Measurements from ENCODE around the gene GET4.

- PRO-cap, result no peak
- RAMPAGE, long total RNA, result no peak
- RRBS, result no CpG with 5 or more reads among the region's 3 CpGs
Observed at GRCh38 chr7:52036-52498, 140.3 kb upstream of the FAM20C start.

DNA sequence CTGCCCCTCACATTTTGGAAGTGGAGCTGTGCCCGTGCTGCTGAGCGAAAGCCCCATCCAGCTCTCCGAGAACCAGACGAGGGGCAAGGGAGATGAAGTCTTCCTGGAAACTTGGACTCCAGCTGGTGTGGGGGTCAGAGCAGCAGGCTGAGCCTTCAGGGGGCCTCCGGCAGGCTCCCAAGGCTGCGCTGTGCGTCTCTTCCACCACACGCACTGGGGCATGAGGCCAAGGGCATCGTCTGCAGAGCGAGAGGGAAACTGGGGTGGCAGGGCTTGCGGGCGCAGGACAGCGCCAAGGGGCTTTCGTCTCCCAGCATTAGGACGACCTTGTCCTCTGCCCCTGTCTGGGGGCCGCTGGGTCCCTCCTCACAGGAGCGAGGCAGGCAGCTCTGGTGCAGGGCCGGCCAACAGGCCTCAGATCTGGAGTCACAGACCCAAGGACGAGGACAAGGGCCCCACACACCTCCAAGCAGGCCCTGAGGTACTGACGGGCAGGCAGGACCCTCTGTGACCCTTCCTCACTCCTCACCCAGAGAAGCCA is 108.3 kb upstream of the FAM20C start:
- PRO-cap, result no peak
- RAMPAGE, long total RNA, result no peak
- RRBS, result no CpG with 5 or more reads among the region's 20 CpGs

GRCh38 chr7:115395-115921 is 76.9 kb upstream of the FAM20C start:
- PRO-cap, result no peak
- RAMPAGE, long total RNA, result no peak
- RRBS, result no CpG with 5 or more reads among the region's 9 CpGs

DNA sequence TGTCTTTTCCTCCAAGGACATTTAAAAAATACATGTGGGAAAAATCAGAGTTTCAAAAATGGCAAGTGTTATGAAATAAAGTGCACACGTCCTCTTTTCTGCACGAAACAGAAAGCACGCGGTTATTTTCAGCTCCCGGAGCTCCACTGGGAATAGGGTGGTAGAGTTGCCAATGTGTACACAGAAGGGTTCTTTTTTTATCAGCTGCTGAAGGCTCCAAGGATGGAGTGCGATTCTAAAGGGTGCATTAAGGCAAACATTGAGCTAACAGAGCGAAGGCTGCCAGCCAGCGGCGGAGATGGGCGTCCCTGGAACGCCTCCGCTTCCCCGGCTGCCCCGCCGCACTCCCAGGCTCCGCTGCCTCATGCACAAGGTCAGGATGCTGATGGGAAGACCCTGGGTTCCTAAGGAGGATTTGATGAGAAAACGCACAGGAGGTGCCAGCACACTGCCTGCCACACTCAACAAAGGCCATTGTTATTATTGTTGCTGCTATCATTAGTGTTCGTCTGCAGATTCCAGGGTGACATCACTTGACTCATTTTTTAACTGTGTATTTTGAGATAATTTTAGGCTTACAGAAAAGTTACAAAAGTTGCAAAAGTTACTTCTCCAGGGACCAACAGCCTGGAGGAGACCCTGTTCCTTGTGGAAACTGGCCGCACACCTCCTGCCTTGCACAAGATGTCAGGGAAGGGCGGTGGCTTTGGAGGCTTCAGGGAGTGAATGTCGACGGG is 62.5 kb upstream of the FAM20C start:
- PRO-cap, result no peak
- RAMPAGE, long total RNA, result no peak
- RRBS, result no CpG with 5 or more reads among the region's 22 CpGs

- PRO-cap, result no peak
- RAMPAGE, long total RNA, result no peak
- RRBS, result no CpG with 5 or more reads among the region's 22 CpGs
Observed at GRCh38 chr7:150460-151164, 41.8 kb upstream of the FAM20C start.

- PRO-cap, result no peak
- RAMPAGE, long total RNA, result no peak
- RRBS, result no CpG with 5 or more reads among the region's 14 CpGs
Observed at GRCh38 chr7:200383-200837, 8.0 kb downstream of the FAM20C start.

GRCh38 chr7:248135-249206 is 41.5 kb upstream of the FOXL3 start:
- PRO-cap, result no peak
- RAMPAGE, long total RNA, result no peak
- RRBS, result no CpG with 5 or more reads among the region's 43 CpGs

DNA sequence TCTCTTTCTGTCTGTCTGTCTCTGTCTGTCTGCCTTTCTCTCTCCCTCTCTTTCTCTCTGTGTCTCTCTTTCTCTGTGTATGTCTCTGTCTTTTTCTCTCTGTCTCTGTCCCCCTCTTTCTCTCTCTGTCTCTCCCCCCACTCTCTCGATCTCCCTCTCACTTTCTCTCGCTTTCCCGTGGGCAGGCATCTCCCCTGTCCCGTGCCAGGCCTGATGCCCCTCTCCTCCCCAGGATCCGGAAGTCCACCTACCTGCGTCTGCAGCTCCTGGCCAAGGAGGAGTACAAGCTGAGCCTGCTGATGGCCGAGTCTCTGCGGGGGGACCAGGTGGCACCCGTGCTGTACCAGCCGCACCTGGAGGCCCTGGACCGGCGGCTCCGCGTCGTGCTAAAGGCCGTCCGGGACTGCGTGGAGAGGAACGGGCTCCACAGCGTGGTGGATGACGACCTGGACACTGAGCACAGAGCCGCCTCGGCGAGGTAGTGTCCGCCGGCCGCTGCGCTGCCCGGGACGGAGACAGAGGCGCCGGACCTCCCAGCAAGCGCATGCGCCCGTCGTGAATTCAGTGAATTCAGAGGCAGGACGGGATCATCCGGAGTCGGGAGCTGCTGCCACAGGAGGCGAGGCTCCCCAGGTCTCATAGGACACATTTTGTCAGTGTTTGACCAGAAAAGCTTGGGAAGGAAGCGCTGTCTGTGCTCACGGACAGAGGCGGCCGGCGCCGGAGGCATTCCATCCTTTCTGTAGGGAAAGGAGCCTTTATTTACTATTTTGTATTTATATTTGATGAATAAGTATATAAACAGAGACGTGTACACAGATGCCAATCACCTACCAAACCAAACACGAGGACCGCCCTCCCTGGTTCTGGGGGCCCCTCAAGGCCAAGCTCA is 30.2 kb upstream of the FOXL3 start:
- PRO-cap, result no peak
- RAMPAGE, long total RNA, result no peak
- RRBS, result 94% methylated on average over 11 of the region's 49 CpGs

DNA sequence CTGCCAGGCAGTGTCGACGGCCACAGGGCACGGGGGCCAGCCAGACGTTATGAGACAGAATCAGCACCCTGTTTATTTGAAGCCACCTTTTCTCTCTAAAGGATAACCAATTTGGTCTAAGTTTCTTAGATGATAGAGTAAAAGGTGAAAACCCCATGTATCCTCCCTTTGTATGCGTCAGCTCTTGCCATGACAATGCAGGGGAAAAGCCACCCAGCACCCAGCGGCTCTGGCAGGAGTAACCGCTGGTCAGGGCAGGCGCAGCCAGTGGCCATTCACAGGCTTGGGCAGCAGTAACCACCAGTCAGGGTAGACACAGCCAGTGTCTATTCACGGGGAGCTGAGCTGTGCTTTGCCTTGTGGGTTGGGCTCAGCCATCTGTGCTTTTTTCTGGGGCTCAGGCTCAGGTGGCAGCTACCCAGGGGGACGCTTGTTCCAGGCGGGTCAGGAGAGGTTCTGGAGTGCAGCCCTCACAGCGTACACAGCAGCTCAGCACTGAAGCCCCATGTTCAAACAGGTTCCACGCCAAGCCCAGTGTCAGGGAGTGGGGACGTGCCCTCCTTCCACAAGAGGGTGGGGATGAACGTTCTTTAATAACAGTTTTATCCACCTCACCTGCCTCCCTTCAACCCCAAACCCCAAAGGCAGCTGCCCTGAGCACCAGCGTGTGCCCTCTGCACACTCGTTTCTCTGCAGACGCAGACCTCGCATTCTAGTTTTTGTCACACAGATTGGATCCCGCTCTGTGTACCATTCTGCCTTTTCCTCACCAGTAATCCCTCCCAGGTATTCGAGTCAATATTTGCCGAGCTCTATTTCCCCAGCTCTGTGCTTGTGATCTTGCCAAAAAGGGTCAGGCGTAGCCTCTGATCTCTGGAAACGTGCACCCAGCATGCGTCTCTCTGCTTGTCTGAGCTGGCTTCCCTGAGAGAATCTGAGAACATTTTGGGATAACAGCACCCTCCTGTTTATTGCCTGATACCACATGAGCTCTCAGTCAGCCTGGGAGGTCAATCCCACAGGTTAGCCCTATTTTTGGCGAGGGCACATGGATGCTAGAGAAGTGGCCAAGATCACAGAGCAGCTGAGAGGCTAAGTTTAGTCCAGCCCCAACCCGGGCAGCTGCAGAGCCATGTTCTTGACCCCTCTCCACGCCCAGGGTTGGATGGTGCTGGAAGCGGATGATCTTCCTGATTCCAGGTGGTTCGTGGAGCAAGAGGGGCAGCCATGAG is 28.7 kb downstream of the FOXL3 start:
- PRO-cap, result no peak
- RAMPAGE, long total RNA, result no peak
- RRBS, result no CpG with 5 or more reads among the region's 30 CpGs

- PRO-cap, result no peak
- RAMPAGE, long total RNA, result no peak
- RRBS, result 53% methylated on average over 8 of the region's 23 CpGs
Observed at GRCh38 chr7:340622-341093, 50.7 kb downstream of the FOXL3 start.

GRCh38 chr7:503549-504179 is 16.0 kb downstream of the PDGFA start:
- PRO-cap, result no peak
- RAMPAGE, long total RNA, result no peak
- RRBS, result no CpG with 5 or more reads among the region's 22 CpGs

DNA sequence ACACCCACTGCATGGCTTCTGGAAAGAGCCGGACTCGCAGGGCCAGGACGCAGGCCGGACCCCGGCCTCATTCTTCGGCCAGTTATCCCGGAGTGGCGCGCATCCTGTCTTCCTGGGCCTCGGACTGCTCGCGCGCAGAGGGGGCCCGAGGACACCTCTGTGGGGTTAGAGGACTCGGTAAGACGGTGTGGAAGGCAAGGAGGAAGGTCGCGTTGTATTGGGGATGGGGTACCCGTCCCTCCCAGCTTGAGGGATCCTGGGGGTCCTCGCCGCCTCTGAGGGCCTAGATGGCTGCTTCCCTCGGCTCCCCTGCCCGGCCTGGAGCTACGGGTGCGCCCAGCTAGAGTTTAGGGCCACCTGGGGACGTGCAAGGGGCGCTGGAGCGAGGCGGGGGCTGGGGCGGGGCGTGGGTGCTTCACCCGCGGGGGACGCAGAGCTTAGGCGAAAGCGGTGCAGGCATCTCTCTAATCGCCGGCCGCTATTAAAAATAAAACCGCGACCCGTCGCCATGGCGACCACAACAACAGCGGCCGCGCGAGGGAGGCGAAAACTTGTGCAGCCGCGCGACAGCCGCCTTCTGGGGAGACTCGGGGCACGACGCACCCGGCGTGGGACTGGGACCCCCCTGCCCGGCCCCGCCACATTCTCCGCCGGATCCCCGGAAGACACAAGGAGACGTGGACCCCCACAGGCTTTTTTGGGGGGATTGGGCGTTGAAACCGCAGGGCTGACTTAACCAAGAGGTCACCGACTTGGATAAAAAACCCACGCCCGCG is 2.0 kb upstream of the PDGFA start:
- PRO-cap, result no peak
- RAMPAGE, long total RNA, result no peak
- RRBS, result 7% methylated on average over 6 of the region's 70 CpGs

DNA sequence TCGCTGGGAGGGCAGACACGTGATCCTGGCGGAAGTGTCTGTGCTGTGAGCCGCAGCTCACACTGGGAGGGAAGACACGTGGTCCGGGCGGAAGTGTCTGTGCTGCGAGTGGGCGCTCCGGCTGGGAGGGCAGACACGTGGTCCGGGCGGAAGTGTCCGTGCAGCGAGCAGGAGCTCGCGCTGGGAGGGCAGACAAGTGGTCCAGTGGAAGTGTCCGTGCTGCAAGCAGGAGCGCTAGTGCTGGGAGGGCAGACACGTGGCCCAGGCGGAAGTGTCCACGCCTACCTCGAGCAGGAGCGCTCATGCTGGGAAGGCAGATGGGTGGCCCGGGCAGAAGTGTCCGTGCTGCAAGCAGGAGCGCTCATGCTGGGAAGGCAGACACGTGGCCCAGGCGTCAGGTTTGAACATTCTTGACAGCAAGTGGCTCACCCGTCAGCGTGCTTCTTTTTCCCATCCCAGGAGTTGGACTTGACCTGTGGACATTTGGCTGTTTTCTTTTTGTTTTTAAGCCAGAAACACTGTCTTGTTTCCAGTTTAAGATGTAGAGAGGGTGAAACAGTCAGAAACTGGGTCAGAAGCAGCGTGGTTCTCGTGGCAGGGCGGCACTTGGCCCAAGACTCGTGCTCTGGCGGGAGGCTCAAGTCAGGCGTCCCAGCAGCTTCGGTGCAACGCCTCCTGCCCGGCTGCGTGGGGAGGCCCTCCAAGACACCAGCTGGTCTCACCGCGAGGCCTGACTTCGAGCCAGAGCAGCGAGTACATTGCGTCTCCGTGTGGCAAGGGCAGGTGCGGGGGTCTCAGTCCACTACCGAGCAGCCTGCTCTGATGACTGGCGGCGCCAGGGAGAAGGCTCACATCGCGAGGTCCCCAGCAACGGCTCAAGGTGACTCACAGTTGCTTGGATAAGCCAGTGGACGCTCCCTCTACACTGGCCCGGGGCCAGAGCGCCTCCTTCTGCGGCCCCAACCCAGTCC is 41.5 kb upstream of the PRKAR1B start:
- PRO-cap, result no peak
- RAMPAGE, long total RNA, result no peak
- RRBS, result no CpG with 5 or more reads among the region's 58 CpGs

DNA sequence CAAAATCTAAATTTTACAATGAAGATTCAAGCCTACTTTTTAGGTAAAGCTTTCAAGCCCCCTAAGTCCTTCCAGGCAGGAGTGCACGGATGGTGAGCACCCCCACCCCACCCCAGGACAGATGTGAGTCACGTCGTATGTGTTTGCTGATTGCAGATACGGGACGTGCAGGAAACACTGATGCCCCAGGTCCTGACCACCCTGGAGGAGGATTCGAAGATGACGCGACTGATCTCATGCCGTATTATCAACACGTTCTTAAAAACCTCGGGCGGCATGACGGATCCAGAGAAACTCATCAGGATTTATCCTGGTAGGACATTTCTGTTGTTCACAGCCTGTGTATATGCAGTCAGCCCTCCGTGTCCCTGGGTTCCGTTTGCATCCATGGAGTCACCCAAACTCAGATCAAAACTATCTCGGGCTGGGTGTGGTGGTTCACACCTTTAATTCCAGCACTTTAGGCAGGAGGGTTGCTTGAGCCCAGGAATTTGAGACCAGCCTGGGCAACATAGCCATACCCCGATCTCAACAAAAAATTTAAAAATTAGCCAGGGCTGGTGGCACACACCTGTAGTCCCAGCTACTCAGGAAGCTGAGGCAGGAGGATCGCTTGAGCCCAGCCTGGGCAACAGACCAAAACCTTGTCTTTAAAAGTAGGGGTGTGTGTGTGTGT is 47.9 kb upstream of the PRKAR1B start:
- PRO-cap, result no peak
- RAMPAGE, long total RNA, result no peak
- RRBS, result no CpG with 5 or more reads among the region's 18 CpGs

DNA sequence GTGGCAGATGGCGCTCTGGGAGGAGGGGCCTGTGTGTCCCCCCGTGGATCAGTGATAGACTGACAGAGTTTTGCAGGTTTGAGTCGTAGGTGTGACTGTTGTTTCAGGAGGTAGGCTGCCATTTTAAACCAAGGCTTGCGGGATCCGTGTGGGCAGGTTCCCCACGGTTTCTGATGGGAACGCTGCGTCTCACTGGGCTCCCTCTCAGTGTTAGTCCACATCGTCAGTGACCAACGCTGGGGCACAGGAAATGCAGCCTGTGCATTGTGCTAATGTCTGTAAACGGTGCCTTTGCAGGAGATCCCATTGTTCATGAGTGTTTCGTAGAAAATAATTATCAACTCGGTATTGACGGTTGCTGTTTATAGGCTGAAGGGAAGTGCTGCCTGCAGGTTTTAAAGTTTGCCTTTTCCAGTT is 5.7 kb upstream of the SUN1 start:
- PRO-cap, result no peak
- RAMPAGE, long total RNA, result no peak
- RRBS, result no CpG with 5 or more reads among the region's 14 CpGs

GRCh38 chr7:828977-829492 is 3.2 kb upstream of the SUN1 start:
- PRO-cap, result no peak
- RAMPAGE, long total RNA, result no peak
- RRBS, result no CpG with 5 or more reads among the region's 11 CpGs

GRCh38 chr7:832569-833256 is 437 bp downstream of the SUN1 start:
- PRO-cap, result no peak
- RAMPAGE, long total RNA, result no peak
- RRBS, result no CpG with 5 or more reads among the region's 24 CpGs

DNA sequence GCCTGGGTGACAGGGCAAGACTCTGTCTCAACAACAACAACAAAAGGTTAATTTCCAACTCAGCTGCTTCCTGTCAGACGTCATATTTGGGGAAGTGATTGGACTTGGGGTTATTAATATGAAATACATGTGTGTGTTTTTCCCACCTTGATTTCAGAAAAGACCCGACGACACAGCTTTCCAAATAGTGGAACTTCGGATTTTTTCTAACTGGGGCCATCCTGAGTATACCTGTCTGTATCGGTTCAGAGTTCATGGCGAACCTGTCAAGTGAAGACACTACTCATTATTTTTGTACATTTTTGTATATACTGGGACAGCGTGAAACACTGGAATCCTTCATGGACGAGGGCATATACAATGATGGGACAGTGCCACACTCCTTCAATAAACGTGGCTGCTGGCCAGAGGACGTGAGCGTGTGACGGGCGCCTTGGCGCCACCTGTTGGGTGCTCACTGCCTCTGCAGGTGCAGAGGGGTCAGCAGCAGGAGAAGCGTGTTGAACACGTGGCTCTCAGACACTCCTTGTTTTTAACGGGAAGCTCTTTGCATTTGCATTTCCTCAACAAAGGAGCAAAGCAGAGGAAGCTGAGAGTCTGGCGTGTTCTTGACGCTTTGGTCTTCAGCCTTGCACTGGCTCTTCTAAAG is 3.2 kb upstream of the GET4 start:
- PRO-cap, result no peak
- RAMPAGE, long total RNA, result no peak
- RRBS, result no CpG with 5 or more reads among the region's 19 CpGs

DNA sequence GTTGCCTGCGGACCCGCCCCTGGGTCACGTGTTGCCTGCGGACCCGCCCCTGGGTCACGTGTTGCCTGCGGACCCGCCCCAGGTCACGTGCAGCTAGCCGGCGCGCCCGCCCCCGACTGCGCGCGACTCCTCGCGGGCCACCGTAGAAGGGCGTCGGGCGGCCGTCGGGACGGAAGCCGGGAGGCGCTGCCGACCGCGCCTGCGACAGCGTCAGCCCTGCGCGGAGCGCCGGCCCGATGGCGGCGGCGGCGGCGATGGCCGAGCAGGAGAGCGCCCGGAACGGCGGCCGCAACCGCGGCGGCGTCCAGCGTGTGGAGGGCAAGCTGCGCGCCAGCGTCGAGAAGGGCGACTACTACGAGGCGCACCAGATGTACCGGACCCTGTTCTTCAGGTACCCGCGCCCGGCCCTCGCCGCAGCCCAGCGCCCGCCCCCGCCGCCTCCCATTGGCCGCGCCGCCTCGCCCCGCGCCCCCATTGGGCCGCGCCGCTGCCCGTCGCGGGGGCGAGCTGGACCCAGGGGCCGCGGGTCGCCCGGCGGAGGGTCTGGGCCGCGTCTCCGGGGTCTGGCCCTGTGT is at the start of gene GET4:
TSS of gene GET4 (plus strand) at position 145 of the 575 bp plus-strand sequence.
- PRO-cap, result bidirectional peak, plus-strand start at position 145 of the sequence, minus-strand start outside the sequence
- RAMPAGE, long total RNA, result no peak
- RRBS, result under 1% methylated on average over 47 of the region's 92 CpGs

- PRO-cap, result no peak
- RAMPAGE, long total RNA, result no peak
- RRBS, result 11% methylated on average over 23 of the region's 36 CpGs
Observed at GRCh38 chr7:877619-878359, 1.4 kb downstream of the GET4 start.